Mammary epithelial cell (primary cell): Measurements from ENCODE around the gene TGFBR2.

GRCh38 chr3:29515594-29516172, 234.8 kb downstream of the RBMS3 start:
- CAGE, long polyA plus RNA: no peak
- RRBS: no CpG with 5 or more reads among the region's 4 CpGs

DNA sequence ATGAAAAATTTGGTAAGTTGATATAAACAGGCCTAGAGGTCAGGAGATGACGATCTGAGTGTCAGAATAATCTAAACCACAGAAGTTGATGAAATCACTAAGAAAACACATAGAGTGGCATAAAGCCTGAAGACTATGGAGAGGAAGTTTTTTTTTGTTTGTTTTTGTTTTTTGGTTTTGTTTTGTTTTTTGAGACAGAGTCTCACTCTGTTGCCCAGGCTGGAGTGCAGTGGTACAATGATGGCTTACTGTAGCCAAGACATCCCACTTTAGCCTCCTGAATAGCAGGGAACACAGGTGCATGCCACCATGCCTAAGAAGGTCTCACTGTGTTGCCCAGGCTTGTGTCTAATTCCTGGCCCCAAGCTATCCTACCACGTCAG, 235.4 kb downstream of the RBMS3 start:
- CAGE, long polyA plus RNA: no peak
- RRBS: no CpG with 5 or more reads among the region's 2 CpGs

DNA sequence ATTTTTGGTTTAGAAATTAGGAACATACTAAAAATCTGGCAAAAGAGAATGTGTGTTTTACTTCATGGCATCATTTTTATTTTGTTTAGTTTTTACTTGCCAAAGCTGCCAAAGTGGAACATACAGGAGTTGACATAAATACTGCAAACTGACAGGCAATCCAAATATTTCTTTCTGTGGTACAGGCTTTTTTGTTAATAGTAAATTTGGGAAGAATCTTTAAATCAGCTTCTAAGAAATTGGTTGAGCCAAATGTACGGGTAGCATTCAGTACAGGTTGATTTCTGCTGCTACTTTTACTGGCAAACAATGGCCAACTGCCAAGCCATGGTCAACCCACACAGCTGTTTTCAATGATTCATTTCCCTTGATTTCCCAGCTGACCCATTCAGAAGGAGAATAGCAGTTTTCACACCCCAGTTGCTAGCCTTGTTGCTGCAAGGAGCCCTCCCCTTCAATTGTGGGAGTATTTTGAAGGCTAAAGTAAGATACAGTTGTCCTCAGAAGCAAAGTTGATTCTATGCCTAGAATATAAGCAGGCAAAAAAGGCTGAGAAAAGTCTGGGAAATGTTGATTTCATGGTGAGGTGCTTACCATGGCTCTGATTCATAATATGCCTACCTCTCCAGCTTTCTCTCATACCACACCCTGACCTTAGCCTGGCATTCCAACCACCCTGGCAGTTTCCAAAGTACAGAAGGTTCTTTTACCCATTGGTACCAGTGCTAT, 320.4 kb upstream of the TGFBR2 start:
- CAGE, long polyA plus RNA: no peak
- RRBS: no CpG with 5 or more reads among the region's 1 CpG

DNA sequence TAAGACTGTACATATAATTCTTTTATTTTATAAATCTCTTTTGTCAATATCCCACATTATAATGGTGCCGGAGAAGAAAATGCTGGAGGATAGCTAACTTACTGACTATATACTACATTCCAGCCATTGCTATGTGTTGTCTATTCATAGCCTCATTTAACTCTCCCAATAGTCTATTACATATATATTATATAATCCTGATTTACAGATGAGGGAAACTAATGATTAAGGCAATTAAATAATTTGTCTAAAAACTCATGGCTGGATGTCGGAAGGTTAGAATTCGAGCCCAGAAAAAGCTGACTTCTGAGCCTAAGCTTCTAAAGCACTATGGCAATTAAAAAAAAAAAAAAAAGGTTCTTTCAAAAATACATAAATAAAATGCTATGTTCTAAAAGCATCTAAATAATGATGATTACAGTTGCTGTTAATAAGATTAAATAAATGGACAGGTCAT, 318.4 kb upstream of the TGFBR2 start:
- CAGE, long polyA plus RNA: no peak
- RRBS: no CpG with 5 or more reads among the region's 3 CpGs

DNA sequence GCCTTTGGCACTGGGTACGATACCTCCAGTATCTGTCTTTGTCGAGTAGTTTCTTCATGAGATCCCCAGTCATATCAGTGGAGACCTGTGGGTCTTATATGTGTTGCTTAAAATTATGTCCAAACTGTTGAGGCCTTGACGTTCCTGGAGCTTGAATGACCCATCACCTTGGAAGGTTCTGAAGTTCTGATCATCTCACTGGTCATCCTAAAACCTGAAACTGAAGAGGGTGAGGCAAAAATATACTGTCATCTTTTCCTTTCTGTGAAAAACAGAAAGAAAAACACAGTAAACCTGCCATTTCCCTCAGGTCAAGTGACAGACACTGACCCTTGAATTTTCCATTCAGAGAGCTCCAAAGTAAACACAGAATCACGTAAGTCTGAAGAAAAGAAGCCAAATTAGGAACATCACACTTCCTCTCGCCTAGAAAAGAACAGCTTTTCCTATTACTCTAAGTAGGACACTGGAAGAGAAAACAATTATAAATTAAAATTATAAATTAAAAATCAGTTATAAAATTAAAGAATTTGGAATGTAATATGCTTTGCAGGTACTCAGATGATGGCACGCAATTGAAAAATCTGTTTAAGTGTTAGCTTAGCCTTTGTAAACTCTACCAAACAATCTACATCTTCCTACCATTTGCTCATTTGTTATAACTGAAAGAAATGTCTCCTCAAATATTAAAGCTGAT, 78.7 kb upstream of the TGFBR2 start:
- CAGE, long polyA plus RNA: no peak
- RRBS: no CpG with 5 or more reads among the region's 6 CpGs

- CAGE, long polyA plus RNA: no peak
- RRBS: 2% methylated on average over 15 of the region's 76 CpGs
These were observed at the start of gene TGFBR2 for GRCh38 chr3:30606144-30607023. Gene TGFBR2 (plus strand): TSS chr3:30606601.

GRCh38 chr3:30659337-30660091, 53.1 kb downstream of the TGFBR2 start:
- CAGE, long polyA plus RNA: no peak
- RRBS: no CpG with 5 or more reads among the region's 7 CpGs

DNA sequence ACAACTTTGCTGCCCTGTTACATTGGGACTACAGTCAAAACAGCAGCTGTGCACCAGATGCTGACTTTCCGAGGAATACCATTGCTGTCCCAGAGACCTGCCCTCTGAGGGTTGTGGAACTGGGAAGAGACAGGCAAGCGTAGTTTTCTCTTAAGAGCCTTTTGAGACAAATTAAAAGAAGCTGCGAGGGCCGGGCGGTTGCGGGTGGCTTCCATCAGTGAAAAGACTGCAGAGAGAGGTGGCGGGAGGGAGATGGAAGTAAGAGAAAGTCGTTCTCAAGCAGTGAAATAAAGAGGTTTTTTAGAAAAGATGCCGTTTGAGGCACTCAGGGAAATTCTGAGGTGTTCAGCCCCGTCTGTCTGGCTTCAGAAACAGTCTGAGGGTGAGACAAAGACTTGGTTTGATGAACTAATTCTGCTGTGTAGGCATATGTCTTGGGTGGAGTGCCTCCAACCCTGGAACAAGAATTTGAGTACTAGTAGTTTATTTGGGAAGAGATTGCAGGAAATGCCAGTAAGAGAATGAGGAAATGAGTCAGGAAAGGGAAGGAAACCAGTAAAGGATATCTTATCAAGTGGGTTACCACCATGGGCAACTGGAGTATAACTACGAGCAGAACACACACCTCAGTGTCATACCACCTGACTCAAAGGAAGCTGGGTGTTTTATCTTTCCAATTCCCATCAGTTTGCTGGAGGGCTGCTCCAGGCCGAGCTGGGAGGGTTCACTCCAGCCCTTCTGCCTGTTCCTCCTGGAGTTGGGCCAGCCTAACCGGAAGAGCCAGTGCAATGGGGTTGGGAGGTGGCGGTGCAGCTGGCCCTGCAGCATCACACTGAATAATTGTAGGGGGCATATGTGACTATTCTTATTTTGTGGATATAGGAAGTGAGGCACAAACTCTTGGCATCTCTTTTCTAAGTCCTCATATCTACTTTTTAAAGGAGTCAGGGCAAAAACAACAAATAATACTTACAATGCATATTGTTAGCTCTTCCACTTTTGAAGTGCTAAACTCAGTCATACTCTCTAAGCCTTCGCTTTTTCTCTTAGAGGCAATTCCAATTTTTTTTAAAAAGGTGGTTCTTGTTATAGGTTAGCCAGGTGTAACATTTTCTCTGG, 75.3 kb downstream of the TGFBR2 start:
- CAGE, long polyA plus RNA: no peak
- RRBS: no CpG with 5 or more reads among the region's 15 CpGs

- CAGE, long polyA plus RNA: no peak
- RRBS: no CpG with 5 or more reads among the region's 1 CpG
These were observed 247.0 kb upstream of the STT3B start for GRCh38 chr3:31285818-31286096.

DNA sequence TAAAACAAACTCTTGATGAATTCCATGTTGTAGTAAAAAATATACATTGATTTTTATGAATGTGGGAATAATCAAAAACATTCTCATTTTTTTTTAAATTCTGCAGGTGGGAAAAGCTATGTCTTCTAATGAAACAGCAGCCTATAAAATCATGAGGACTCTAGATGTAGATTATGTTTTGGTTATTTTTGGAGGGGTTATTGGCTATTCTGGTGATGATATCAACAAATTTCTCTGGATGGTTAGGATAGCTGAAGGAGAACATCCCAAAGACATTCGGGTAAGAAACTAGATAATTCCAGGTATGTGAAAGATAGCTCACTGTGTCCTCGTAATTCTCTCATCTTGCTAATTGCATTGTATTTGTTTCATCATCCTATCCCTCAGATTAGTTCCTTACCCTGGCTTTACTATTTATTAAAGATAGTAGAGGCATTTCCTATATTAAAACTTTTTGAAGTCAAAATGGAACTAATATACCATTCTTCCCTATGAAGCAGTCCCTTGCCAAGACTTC, 93.2 kb downstream of the STT3B start:
- CAGE, long polyA plus RNA: no peak
- RRBS: no CpG with 5 or more reads among the region's 2 CpGs

- CAGE, long polyA plus RNA: no peak
- RRBS: no CpG with 5 or more reads among the region's 7 CpGs
These were observed 163.9 kb downstream of the STT3B start for GRCh38 chr3:31696393-31697230.

DNA sequence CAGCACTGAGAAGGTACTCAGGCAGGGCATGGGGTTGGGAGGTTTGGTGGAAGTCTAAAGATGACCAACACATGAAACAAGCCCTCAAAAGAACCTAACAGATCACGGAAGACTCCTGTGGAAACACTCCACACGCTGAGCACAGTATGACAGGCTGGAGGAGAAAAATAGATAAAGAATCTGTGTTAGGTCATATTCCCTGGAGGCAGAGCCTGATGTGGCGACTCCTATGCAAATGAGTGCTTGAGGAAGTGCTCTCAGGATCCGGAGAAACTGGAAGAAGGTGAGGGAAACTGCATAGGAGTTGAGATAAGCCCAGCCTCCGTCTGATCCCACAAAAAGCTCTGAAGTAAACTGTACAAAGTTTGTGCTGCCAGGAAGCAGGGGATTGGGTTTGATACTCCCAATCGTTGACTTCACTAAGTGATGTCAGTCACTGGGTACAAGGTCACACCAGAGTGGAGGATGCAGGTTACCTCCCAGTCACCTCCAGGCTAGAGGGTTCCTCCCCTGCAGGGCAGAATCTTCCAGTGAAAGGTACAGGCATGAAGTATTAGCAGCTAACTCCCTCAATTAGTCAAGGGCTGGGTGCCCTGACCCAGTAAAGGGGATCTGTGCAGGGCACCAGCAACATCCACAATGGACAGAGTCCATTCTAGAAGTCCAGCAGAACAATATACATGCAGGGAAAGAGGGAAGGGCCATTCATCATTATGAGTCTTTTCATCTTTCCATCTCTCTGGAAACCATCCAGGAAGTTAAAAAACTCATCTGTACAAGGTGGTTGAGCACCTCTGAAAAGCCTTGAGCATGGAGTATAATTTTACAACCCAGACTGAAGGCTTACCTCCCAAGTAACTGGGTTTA, 33.3 kb downstream of the OSBPL10 start:
- CAGE, long polyA plus RNA: no peak
- RRBS: no CpG with 5 or more reads among the region's 6 CpGs

GRCh38 chr3:32120418-32120756, 14.0 kb downstream of the GPD1L start:
- CAGE, long polyA plus RNA: no peak
- RRBS: no CpG with 5 or more reads among the region's 3 CpGs

DNA sequence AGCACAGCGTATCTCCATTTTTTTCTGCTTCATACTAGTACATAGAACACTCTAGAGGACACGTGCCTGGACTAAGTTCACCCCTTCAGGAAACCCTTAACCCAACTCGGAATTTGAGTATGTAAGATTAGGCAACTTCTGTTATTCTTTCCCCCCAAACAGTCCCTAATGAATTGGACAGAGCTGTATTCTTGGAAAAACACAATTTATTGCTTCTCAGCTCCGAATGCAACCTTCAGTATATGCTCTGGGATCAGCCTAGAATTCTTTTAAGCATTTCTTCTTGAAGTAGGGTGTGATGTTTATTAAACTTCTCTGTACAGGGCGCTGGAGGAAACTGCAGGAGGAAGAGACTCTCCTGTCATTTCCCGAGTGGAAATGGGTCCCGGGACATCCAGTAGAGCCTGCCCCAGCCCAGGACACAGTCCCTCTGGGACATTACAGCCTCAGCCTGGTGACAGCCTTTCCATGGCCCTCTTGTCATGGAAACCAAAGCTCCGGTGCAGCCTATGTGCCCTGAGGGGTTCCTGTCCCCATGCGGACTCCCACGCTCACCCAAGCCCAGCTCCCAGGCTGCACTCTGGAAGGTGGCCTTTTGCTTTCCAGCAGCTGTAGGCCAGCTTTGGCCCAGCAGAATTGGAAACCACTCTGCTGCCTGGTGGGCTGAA, 37.2 kb upstream of the CMTM8 start:
- CAGE, long polyA plus RNA: no peak
- RRBS: 50% methylated on average over 1 of the region's 10 CpGs

GRCh38 chr3:32401097-32402287, 9.8 kb downstream of the CMTM7 start:
- CAGE, long polyA plus RNA: no peak
- RRBS: 2% methylated on average over 10 of the region's 59 CpGs

DNA sequence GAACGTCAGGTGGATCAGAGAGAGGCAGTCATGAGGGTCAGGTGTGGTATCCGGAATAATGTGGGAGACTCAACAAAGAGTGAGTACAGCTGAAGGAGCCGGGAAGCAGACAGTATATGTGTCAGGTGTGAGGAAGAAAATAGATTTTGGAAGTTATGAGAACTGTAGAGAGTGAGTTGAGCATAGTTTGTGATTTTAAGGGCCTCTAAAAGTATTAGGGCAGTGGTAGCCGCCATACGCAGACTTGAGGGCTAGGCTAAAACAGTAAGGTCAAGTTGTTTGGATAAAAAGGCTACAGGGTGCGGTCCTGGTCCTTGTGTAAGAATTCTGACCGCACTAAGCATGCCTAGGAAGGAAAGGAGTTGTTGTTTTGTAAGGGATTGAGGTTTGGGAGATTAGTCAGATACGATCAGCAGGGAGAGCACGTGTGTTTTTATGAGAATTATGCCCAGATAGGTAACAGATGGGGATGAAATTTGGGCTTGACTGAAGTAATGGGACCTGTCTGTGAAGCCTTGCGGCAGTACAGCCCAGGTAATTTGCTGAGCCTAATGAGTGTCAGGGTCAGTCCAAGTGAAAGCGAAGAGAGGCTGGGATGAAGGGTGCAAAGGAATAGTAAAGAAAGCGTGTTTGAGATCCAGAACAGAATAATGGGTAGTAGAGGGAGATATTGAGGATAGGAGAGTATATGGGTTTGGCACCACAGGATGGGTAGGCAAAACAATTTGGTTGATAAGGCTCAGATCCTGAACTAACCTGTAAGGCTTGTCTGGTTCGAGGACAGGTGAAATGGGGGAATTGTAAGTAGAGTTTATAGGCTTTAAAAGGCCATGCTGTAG, 39.2 kb downstream of the CMTM6 start:
- CAGE, long polyA plus RNA: no peak
- RRBS: no CpG with 5 or more reads among the region's 13 CpGs

DNA sequence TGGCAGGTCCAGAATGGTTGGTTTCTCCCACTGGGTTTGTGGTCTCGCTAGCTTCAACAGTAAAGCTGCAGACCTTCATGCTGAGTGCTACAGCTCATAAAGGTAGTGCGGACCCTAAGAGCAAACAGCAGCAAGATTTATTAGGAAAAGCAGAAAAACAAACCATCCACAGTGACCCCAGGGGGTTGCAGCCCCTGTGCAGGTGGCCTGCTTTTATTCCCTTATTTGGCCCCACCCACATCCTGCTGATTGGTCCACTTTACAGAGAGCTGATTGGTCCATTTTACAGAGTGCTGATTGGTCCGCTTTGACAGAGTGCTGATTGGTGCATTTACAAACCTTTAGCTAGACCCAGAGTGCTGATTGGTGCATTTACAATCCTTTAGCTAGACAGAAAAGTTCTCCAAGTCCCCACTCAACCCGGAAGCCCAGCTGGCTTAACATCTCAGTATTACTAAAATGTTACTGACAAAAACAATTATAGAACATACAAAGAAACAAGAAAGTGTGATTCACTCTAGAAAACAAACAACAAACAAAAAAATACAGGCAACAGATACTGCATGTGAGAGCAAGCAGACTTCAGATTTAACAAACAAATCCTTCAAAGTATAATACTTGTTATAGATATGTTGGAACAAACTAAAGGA, 11.2 kb upstream of the CNOT10 start:
- CAGE, long polyA plus RNA: no peak
- RRBS: no CpG with 5 or more reads among the region's 4 CpGs

GRCh38 chr3:32800391-32800883, 17.4 kb upstream of the TRIM71 start:
- CAGE, long polyA plus RNA: no peak
- RRBS: no CpG with 5 or more reads among the region's 4 CpGs

DNA sequence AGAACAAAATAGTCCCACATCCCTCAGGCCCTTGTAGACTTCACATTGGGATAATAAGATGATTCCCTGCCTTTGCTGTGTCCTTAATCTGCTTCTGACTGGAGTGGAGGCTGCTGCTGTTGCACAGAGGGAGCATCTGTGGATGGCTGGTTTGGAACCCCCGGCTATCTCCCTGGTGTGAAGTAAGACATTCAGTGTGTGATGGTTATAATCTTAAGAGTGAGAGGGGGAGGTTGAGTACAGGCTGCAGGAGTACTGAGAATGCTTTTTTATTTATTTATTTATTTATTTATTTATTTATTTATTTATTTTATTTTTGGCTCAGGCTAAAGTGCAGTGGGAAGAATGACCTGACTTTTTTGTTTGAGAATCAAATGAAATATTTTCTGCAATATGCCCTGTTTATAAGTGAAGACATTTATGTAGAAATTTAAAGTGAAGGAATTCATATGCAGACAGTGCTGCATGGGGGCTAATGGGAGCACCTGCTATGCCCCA, 15.6 kb downstream of the TRIM71 start:
- CAGE, long polyA plus RNA: no peak
- RRBS: no CpG with 5 or more reads among the region's 1 CpG

- CAGE, long polyA plus RNA: no peak
- RRBS: no CpG with 5 or more reads among the region's 8 CpGs
These were observed 52.6 kb downstream of the TRIM71 start for GRCh38 chr3:32870221-32870902.